ENCODE results near the gene CMC4.

- PRO-cap: no peak
- RAMPAGE, long total RNA: no peak
These were observed 1.8 kb downstream of the UBL4A start for GRCh38 chrX:154484475-154485246.

DNA sequence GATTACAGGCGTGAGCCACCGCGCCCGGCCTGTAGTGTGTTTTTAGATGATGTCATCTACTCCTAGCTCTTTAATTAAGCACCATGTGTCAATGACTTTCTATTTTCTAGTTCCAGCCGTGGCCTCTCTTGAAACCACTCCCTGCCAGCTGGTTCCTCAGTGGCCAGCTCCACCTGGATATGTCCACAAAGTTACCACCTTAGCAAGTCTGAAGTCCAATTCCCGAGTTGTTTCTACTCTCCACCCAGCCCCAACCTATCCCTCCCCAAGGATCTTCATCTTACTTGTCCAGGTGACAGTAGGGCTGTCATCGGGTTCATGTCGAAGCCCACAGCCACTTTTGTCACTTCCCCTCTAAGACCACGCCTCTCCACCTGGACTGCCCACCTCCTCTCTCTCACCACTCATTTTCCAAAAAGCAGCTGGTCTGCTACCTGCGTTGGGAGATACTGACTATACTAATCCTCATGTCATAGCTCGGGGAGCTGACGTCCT is 895 bp downstream of the FAM3A start:
- PRO-cap: no peak
- RAMPAGE, long total RNA: no peak

- PRO-cap: no peak
- RAMPAGE, long total RNA: no peak
These were observed 183 bp downstream of the G6PD start for GRCh38 chrX:154546595-154546730.

DNA sequence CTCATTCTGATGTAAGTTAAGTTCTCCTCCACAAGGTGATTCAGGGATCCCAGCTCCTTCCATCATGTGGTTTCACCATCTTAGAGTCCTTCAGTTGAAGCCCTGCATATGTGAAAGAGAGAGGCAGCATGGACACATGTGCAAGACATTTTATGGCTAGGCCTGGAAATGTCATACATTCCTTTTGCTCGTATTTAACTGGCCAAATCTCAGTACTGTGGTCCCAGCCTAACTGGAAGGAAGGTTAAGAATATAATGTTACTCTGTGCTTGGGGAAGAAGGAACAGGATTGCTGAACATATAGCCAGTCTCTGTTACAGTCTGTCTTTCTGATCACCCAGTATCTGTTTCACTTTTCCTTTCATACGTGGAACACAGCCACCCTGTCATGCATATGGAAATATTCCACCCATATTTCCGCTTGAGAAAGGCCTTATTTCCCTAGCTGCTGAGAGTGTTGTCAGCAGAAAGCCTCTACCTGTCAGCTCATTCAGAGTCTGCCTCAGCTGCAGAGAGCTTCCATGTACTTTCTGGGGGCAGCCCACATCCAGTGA is 7.0 kb downstream of the SMIM9 start:
- PRO-cap: no peak
- RAMPAGE, long total RNA: no peak

GRCh38 chrX:155070712-155071769 is at the start of gene CMC4:
TSS of gene CMC4 (minus strand) at chrX:155071136.
- PRO-cap: no peak
- RAMPAGE, long total RNA: no peak

- PRO-cap: no peak
- RAMPAGE, long total RNA: no peak
These were observed 500 bp downstream of the VBP1 start for GRCh38 chrX:155216626-155217293.

Data from spinal cord (tissue), 3 donors.